ENCODE measurements around the gene NOC2L.

DNA sequence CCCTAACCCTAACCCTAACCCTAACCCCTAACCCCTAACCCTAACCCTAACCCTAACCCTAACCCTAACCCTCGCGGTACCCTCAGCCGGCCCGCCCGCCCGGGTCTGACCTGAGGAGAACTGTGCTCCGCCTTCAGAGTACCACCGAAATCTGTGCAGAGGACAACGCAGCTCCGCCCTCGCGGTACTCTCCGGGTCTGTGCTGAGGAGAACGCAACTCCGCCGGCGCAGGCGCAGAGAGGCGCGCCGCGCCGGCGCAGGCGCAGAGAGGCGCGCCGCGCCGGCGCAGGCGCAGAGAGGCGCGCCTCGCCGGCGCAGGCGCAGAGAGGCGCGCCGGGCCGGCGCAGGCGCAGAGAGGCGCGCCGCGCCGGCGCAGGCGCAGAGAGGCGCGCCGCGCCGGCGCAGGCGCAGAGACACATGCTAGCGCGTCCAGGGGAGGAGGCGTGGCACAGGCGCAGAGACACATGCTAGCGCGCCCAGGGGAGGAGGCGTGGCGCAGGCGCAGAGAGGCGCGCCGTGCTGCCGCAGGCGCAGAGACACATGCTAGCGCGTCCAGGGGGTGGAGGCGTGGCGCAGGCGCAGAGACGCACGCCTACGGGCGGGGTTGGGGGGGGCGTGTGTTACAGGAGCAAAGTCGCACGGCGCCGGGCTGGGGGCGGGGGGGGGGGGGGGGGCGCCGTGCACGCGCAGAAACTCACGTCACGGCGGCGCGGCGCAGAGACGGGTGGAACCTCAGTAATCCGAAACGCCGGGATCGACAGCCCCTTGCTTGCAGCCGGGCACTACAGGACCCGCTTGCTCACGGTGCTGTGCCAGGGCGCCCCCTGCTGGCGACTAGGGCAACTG is 115.9 kb downstream of the OR4F5 start:
- RRBS, 2 experiments, result no CpG with 5 or more reads among the region's 107 CpGs

GRCh38 chr1:794961-795425 is 108.5 kb upstream of the OR4F16 start:
- RRBS, 2 experiments, result no CpG with 5 or more reads among the region's 8 CpGs

DNA sequence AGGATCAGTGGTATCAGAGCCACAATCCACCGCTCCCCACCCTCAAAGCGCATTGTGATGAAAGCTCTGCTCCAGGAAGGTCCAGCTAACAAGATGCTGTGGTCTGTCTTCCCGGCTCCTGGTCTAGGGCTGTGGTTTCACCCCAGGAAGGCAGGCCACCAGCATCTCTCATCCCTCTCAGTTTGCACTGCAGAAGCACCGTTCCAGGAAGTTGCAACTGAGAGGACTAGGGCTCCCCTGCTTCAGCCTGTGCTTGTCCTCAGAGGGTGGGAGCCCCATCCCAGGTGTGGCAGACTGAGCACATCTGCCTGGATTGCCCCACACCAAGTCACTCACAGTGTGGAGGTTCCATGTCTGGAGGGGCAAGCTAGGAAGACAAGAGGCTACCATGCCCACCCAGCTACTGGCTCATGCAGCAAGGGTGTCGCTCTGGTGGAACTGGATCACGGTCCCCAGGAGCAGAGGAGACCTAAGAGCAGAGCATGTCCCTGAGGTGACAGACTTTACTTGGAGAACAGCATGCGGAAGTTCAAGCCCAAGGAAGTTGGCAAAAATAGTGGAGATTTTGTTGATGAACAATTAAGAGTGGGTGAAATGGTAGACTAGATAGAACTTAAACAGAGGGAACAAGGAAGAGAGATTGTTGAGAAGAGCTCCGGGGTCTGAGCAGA is 85.9 kb upstream of the SAMD11 start:
- RRBS, 2 experiments, result no CpG with 5 or more reads among the region's 8 CpGs

DNA sequence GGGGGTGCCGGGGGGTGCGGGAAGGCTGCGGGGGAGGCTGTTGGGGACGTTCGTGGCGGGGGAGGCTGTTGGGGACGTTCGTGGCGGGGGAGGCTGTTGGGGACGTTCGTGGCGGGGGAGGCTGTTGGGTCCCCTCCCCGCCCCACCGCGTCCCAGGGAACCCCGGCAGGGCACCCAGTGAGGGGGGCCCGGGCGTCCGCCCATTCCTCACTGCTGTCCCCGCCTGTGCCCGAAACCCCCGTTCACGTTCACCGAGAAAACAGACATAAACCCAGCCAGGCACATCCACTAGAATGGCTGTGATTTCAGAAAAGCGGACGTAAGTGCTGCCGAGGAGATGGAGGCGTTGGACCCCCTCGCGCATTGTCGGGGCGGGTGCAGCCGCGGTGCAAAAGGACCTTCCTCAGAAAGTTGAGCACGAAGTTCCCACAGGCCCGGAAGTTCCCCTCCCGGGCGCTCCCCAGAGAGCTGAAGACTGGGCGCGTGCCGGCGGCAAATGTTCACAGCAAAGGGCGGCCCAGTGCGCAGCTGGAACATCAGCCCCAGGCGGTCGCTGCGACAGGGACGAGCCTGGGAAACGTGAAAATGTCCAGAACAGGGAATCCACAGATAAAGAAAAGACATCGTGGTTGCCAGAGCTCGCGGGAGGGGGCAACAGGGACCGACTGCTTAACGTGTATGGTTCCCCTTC is 18.6 kb upstream of the SAMD11 start:
- RRBS, 2 experiments, result 84% methylated on average over 4 of the region's 54 CpGs; no CpG with 5 or more reads in 1 of the 2 experiments

DNA sequence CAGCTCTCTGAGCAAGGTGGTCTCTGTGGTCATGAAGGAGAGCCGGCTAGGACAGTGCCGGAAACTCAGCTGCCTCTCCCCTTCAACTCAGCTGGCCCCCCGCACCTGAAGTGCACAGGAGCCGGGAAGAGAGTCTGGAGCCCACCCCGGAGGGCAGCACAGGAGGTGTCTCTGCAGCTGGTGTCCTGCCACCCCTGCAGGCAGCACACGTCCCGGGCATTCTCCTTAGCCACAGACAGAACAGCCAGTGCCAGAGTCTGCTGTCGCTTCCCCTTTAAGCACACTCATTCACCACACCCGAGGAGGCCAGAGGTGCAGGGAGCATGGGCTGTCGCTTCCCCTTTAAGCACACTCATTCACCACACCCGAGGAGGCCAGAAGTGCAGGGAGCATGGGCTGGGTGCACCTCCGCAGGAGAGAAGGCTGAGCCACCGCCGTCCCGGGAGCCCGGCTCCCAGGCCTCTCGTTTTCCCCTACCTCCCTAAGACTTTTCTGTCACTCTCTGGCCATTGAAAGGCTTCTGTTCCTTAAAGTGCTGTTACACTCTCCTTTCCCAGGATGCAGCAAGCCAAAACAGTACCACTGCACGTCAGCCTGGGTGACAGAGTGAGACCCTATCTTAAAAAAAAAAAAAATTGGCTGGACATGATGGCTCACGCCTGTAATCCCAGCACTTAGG is 17.0 kb upstream of the SAMD11 start:
- RRBS, 2 experiments, result 95% methylated on average over 6 of the region's 19 CpGs

- RRBS, 2 experiments, result 3% methylated on average over 6 to 7 of the region's 25 CpGs
These were observed 2.7 kb upstream of the SAMD11 start for GRCh38 chr1:920931-921525.

GRCh38 chr1:945505-945813 is 13.6 kb downstream of the NOC2L start:
- RRBS, 2 experiments, result no CpG with 5 or more reads among the region's 7 CpGs

DNA sequence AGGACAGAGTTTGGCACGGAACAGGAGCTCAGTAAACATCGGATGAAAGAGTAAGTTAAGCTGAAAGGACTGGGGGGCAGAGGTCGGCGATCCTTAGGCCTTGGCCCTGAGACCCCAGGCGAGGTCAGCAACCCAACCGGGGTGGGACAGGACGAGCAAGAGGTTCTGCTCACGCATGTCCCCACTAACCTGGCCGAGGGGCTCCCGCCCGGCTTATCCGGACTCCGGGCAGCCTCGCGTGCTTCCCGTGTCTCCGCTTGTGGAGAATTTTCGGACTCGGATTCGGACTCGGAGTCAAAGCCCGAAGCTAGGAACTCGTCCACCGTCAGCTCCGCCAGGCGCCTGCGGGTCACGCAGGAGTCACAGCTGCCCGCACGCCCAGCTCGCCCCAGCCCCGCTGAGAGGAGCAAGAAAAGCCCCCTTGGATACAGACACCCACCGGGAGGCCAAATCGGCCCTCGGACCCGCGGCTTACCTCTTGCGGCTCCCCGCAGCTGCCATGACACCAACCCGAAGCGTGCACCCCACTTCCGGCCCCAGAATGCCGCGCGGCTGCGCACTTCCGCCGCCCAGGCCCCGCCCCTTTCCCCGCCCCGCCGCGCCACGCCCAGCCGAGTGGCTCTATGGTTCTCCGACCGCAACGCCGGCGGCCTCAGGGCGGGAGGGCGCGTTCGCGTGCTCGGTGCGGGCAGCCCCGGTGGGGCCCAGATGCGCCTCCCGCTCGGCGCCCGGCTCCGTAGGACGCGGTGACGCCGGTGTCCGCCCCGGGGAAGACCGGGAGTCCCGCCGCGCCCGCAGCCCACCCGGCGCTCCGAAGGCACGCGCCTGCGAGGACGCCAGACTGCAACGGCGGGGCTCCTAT is at the start of gene NOC2L:
NOC2L (minus strand) TSS at position 517 of the 862 bp plus-strand sequence.
- RRBS, 2 experiments, result under 1 to 1% methylated on average over 20 of the region's 94 CpGs

DNA sequence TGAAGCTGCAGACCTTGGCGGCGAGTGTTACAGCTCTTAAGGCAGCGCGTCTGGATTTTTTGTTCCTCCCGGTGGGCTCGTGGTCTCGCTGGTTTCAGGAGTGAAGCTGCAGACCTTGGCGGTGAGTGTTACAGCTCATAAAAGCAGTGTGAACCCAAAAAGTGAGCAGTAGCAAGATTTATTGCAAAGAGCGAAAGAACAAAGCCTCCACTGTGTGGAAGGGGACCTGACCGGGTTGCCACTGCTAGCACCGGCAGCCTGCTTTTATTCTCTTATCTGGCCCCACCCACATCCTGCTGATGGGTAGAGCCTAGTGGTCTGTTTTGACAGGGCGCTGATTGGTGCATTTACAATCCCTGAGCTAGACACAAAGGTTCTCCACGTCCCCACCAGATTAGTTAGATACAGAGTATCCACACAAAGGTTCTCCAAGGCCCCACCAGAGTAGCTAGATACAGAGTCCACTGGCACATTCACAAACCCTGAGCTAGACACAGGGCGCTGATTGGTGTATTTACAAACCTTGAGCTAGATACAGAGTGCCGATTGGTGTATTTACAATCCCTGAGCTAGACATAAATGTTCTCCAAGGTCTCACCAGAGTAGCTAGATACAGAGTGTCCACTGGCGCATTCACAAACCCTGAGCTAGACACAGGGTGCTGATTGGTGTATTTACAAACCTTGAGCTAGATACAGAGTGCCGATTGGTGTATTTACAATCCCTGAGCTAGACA is 2.4 kb upstream of the AGRN start:
- RRBS, 2 experiments, result no CpG with 5 or more reads among the region's 17 CpGs

DNA sequence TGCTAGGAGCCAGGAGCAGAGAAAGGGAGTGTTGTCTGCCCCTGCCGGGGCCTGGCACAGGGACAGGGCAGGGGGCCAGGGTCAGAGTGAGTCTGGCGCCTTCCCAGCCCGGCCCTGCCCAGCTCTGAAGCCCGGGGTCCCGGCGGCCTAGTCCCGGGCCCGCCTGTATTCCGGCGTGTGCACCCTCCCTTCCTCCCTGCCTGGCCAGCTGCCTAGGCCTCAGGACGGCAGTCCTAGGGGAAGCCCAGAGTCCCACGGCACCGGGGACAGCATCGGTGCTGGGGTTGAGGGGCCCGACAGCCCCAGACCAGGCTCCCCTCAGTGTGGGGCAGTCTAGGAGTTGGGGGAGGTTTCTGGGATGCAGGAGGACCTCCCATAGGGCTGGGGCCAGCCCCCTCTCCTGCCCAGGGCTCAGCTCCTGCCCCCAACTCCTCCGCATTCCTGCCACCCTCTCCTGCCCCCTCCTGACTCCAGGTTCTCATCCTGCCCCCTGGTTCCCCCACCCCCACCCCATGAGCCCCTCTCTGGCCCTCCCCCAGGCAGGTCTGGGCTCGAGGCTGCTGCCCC is 5.3 kb downstream of the AGRN start:
- RRBS, 2 experiments, result 86 to 90% methylated on average over 7 of the region's 17 CpGs

DNA sequence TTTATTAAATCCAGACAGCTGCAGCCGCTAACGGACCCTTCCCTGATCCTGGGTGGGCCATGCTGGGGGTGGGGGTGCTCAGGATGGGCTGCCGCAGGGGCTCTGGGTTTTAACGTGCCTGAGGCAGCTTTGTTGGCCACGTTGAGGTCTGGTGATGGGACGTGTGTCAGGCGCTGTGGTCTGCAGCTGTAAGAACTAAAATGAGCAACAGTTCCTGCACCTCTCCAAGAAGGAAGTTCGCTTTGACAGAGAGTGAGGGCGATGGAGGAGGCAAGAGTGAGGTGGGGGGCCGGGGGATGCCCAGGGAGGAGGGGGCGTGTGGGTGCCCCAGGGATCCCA is 19.6 kb downstream of the AGRN start:
- RRBS, 2 experiments, result no CpG with 5 or more reads among the region's 11 CpGs

GRCh38 chr1:1069768-1070885 is 4.0 kb downstream of the RNF223 start:
- RRBS, 2 experiments, result 45 to 47% methylated on average over 14 of the region's 40 CpGs

DNA sequence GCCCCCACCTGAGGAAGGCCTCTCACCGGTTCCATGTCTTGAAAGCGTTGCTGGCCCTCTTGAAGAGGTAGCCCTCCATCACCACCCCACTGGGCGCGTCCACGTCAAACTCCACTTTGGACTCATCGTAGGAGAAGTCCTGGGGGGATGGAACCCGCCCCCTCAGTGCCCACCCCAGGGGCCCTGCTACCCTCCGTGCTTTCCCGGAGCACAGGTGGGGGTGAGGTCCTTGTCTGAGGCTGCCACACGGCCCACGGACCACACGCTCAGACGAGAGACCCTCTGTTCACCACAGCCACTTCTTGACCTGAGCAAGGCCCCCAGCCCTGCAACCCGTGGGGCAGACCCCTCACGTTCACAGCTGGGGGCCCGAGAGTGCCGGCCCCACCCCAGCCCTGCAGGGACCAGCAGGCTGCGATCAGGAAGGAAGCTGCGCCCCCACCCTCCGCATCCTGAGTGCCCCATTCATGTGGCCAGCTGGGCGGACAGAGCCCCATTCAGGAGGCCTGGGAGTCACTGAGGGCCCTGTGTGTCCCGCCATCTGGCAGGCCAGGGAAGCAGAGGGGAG is 9.1 kb downstream of the ACAP3 start:
- RRBS, 2 experiments, result no CpG with 5 or more reads among the region's 22 CpGs

GRCh38 chr1:1299818-1300342 is 7.8 kb downstream of the ACAP3 start:
- RRBS, 2 experiments, result no CpG with 5 or more reads among the region's 17 CpGs

- RRBS, 2 experiments, result 74 to 82% methylated on average over 15 of the region's 78 CpGs
These were observed 1.6 kb downstream of the TAS1R3 start for GRCh38 chr1:1332263-1333432.

GRCh38 chr1:1372843-1373264 is 2.2 kb downstream of the AURKAIP1 start:
- RRBS, 2 experiments, result no CpG with 5 or more reads among the region's 10 CpGs

GRCh38 chr1:1472696-1473268 is 1.2 kb downstream of the ATAD3B start:
- RRBS, 2 experiments, result no CpG with 5 or more reads among the region's 28 CpGs

DNA sequence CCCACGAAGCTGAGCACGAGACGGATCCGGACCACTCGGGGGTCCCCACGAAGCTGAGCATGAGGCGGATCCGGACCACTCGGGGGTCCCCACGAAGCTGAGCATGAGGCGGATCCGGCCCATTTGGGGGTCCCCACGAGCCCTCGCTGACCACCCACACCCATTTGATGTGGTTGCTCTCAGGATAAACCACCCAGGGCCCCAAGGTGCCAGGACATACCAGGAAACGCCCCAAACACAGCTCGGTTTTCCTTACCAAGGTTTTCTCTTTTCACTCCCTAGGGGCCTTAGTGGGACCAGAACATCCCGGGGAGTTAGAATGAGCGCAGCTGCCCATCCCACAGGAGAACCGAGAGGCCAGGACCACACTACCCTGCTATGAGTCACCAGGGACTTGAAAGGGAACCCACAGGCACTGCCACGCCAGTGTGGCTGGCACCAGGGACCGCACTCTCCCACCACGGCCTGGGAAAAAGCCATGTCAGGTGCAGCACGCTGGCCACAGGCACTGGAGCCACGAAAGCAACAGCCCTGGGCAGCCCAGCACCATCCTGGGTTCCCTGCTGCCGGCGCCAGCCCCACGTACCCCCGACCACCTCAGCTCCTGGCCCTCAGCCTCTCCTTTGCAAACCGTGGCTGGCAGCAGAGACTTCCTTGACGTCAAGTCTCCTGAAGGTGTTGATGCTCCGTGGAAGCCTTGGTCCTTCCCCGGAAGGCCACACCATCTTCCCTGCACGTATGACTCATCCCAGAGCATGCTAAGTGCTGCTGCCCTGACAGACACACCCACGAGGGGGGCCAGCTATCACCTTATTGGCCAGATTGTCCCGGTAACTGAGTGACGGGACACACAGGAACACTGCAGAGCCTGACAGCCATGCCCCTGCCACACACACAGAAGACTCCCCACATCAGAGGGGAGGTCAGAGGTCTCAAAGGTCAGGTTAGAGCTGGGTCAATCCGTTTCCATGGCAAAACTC is 14.1 kb upstream of the TMEM240 start:
- RRBS, 2 experiments, result 85 to 87% methylated on average over 3 of the region's 37 CpGs

DNA sequence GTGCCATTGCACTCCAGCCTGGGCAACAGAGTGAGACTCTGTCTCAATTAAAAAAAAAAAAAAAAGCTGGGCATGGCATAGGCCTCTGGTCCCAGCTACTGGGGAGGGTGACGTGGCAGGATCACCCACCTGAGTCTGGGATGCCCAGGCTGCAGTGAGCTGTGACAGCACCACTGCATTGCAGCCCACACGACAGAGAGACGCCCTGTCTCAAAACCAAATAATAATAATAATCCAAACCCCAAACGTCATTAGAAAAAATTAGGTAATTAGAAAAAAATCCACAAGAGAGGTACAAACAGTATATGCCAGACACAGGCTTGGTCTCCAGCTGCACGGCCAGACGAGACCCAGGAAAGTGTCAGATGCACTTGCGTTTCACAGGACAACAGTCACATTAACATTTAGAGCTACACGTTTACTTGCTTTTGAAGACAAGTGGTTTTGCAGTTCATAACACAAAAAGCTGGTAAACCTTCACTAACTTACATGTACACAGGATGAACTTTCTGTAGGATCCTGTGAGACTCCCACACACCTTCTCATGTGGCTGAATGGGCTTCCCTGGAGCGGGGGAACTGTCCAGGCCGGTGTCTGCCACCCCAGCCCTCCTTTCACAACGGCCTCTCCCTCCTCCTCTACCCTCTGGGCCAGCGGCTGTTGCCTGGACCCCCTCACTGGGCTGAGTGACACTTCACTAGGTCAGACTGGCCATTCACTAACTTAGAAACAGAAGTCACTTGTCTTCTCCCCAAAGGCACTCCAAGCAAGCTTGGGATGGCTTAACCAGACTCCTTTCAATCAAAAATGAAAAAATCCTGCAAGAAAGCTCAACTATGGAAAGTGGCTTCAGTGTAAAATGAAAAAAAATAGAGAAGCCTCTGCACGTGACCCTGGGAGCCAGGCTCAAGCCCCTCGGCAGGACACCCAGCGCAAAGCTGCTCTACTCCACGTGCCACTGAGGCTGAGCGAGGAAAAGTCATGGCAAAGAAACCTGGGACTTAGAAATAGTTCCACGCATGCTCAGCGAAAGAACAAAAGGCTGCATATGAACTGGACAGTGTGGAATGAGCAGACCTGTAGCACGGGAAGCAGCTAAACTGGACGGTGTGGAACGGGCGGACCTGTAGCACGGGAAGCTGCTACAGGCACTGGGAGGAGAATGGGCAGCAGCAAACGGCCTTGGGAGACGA is 16.1 kb downstream of the SSU72 start:
- RRBS, 2 experiments, result no CpG with 5 or more reads among the region's 26 CpGs

DNA sequence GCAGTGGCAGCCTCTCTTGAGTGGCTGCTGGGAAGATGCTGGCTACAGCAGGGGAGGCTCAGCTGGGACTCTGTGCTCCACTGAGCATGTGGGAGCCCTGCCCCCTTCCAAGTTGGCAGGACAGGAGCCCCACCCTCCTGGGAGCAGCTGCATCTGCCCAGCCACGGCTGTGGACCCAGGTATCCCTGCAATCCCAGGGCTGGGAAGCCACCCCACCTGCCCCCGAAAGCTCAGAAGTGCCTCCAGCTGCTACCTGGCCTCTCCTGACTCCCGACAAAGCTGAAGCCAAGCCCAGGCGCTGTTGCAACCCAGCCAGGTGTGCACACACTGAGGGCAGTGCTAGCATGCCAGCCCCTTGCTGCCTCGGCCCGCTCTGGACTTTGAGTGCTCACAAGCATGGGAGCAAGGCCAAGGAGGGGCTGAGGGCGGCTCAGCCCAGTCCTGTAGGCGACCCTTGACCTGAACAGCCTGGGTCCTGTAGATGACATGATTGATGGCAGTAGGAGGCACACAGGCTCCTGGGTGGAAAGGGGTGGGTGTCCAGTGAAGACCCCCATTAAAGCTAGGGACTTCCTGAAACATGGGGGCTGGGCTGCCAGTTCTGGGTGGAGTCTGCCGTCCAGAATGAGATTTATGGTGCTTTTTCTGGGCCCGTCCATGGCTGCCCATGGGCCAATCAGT is 2.8 kb upstream of the SSU72 start:
- RRBS, 2 experiments, result no CpG with 5 or more reads among the region's 10 CpGs